Myometrial cell (primary cell): ENCODE measurements around the genes ZFAND5 and CARNMT1.

- RAMPAGE, long total RNA, result no peak
Observed at GRCh38 chr9:72361257-72361855, 3.7 kb downstream of the ZFAND5 start.

DNA sequence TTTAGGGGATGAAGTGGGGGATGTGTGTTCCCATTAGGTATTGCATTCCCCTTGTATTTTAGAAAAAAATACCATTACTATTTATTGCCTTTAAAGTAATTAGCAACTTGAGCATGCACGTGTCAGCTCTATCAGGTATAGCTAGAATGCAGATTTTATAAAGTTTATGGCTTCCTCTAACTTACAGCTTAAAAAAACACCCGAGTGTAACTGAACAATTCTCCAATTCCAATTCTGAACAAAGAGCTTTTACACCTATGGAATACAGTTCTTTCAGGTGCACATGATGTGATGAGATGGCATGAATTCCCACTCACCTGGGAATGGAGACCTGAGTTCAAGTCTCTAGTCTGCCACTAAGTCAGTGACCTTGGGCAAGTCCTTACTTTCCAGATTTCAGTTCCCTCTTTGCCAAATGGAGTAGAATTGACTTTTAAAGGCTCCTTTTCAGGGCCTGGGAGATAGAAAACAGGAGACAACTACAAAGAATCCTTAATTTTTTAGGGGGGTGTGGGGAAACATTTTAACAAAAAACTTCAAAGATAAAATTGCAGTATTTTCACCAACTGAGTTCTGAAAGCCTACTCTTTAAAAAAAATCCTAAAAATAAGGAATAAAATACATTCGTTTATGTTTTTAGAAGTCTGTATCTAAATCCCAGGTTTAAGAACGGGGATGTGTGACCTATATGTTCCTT lies 1.7 kb downstream of the ZFAND5 start:
- RAMPAGE, long total RNA, result no peak

- RAMPAGE, long total RNA, result no peak
Observed at GRCh38 chr9:72365066-72365548, at the start of gene ZFAND5. ZFAND5 (minus strand) TSS chr9:72365208.

DNA sequence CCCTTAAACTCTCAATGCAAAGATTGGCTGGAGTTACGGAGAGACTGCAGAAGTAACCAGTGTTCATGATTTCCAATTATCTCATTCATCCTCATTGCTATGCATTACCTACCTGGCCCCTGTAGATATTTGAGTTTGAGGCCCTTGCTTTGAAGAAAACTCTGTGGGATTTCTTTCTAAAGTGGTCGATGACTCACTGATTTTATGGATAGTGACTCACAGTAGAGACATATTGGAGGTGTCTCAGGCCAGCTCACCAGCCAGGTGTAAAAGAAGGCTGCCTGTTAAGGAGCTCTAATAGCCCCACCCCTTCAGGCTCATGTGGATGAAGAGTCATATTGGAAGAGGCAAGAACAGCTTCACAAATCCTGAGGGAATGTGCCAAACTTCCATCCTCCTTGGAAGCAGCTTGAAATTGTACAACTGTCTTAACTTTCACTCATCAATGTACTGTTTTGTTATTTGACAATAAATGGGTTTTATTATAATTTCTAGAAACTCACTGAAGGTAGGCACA lies 44.4 kb upstream of the TMC1 start:
- RAMPAGE, long total RNA, result no peak

- RAMPAGE, long total RNA, result no peak
Observed at GRCh38 chr9:72557693-72558193, 36.3 kb downstream of the TMC1 start.

- RAMPAGE, long total RNA, result no peak
Observed at GRCh38 chr9:72586681-72587090, 65.3 kb downstream of the TMC1 start.

DNA sequence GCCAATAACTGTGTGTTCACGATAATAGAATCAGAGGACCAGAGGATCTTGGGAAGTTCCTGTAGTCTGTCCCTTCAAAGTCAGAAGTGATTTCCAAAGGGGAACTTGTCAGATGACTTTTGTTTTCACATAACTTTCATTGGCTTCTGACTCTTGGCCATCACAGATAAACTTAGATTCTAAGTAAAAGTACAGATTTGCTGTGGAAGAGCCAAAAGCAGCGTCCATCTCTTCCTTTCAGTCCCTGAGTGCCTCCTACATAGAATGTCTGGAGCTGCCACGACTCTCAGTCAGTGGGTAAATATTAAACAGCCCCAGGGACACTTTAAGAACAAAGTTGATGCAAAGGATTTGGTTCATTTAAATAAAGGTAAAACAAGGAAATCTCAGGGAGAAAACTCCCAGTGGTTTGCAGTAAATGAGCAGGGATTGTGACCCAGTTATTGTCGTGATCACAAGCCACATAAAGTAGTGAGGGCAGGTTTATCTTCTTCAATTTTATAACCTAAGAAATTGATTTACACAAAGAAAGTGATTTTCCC lies 125.3 kb downstream of the ALDH1A1 start:
- RAMPAGE, long total RNA, result no peak

GRCh38 chr9:72950912-72951389 lies 1.9 kb downstream of the ALDH1A1 start:
- RAMPAGE, long total RNA, result no peak

DNA sequence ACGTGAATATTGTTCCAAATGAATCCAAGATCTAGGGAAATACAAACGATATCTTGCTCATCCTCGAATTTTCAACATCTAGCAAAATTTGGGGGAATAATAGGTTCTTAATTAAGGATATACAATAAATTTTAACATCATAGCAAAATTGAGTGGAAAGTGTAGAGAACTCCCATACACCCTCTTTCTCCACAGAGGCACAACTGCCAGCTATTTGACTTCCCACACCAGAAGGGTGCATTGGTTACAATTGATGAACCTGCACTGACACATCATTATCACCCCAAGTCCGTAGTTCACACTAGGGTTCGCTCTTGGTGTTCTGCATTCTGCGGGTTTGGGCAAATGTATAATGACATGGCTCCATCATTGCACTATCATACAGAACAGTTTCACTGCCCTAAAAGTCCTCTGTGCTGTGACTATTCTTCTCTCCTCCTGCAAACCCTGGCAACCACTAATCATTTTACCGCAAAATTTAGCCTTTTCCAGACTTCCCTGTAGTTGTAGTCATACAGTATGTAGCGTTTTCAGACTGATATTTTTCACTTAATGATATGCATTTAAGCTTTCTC lies 45.8 kb upstream of the ALDH1A1 start:
- RAMPAGE, long total RNA, result no peak

DNA sequence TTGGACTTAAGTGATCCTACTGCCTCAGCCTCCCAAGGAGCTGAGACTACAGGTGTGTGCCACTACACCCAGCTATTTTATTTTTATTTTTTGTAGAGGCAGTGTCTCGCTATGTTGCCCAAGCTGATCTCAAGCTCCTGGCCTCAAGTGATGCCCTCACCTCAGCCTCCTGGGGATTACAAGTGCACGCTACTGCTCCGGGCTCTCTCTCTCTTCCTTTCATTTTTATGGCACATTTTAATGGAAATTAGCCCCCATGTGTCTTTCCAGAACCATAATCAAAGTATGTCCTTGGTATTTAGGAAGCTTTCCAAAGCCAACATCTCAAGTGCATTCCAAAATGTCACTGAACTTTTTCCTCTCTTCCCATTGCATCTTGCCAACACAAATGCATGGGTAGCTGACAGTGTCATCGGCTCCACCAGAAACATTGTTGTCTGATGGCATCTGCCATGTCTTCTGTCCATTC lies 90.6 kb upstream of the ANXA1 start:
- RAMPAGE, long total RNA, result no peak

- RAMPAGE, long total RNA, result no peak
Observed at GRCh38 chr9:73083387-73084010, 68.2 kb upstream of the ANXA1 start.

DNA sequence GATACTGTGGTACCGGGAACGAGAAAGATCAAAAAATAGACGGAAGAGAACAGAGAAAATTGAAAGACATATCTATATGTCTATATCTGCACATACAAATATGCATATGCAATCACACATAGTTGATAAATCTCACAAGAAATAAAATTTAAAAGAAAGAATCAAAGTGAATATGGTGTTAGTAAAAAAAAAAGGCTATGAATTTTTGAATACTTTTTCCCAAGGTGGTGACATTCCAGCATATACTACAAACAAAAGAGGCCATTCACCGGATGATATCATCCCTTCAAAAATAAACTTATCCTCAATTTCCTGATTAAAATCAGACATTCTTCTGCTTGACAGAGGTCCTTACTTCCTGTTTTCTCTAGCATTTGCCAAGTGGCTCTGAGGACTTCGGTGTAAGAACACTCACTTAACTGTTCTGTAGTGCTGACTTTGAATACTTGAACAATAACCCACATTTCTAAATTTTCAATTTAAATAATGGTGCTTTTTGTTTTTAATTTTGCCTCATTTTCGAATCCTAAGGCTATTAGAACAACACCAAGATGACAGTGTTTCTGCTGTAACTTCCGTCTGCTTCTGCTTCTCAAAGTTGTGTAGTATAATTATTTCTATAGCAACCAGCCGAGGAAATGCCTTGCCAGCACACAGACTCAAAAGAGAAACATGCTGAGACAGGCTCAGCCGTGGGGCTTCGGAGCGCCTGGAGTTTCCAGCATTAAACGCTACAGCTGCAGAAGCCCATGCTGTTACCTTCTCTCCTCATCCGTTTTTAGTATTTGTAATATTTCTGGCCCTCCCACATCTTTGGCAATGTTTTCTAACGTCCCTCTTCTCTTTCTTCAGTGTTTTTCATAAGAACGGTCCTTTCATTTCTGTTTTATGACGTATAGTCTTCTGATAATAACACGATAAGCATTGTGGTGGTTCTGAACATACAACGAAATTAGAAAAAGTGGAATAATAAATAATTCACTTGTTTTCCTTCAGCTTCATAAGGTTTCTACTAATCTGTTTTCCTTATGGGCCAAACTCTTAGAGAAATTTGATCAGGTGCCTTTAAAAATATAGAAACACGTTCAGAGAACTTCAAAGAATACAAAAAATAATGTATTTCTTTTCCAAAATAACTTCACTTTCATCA lies 19.5 kb upstream of the ANXA1 start:
- RAMPAGE, long total RNA, result no peak

DNA sequence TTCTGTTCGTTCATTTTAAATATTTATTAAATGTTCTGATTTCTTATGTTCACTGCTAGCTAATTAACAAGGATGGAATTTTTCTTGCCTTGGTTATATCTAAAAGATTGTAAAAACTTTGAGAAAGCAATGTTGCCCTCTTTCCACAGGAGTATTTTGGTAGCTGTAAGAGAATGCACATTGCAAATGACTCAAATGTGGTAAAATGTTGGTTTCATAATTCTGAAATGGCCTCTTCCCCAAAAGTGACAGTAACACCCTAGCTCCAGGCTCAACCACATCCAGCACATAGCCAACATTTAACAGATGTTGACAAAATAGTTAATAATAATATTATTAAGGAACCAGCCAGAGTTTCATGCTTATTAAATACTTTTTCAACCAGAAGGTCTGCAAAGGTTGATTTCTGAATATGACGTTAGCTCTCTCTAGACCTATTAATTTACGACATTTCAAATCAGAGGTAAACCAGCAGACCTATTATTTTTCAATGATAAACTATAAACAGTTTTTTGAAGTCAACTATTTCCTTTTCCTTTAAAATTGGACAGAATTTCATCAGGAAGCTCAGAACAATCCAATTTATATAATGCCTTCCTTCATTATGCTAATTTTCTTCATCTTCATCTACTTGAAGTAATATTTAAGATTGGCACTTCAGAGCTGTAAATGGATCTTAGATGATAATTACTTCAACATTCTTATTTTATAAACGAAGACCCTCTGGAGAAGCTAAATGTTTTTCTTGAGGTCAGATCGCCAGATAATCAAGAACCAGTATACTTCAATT lies 1.4 kb downstream of the ANXA1 start:
- RAMPAGE, long total RNA, result no peak

DNA sequence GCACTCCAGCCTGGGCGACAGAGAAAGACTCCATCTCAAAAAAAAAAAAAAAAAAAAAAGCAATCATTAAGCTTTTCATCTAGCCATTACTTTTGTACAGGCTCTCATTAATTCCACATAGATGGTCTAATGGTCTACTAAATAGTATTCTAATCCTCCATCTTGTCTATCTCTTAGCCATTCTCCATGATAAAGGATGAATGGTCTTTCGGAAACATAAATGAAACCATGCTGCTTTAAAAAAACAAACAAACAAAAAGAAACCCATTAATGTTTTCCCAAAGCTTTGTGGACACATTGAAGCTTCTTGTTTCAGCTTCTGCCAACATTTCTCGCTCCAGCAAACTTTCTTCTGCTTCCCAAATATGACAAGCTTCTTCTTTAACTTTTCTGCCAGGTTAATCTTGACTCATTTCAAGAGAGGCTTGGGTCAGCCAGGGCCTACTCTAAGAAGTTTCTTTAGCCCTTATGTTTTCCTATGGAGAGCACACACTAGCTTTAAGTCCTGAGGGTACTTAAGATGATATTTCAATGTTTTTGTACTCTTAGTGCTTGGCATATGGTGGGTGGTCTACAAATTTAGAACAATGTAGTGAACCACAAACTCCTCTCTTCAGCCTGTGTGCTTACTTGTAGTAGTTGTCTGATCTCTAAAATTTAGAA lies 6.1 kb downstream of the ANXA1 start:
- RAMPAGE, long total RNA, result no peak

GRCh38 chr9:73366605-73367096 lies 215.0 kb downstream of the ANXA1 start:
- RAMPAGE, long total RNA, result no peak

- RAMPAGE, long total RNA, result no peak
Observed at GRCh38 chr9:73893123-73893596, 604.0 kb upstream of the RORB start.

- RAMPAGE, long total RNA, result no peak
Observed at GRCh38 chr9:74087700-74088454, 409.3 kb upstream of the RORB start.

GRCh38 chr9:75027994-75028882 lies at the start of gene CARNMT1:
CARNMT1 (minus strand) TSS chr9:75028293.
- RAMPAGE, long total RNA, result no peak

- RAMPAGE, long total RNA, result no peak
Observed at GRCh38 chr9:75083232-75083740, 4.7 kb downstream of the NMRK1 start.

DNA sequence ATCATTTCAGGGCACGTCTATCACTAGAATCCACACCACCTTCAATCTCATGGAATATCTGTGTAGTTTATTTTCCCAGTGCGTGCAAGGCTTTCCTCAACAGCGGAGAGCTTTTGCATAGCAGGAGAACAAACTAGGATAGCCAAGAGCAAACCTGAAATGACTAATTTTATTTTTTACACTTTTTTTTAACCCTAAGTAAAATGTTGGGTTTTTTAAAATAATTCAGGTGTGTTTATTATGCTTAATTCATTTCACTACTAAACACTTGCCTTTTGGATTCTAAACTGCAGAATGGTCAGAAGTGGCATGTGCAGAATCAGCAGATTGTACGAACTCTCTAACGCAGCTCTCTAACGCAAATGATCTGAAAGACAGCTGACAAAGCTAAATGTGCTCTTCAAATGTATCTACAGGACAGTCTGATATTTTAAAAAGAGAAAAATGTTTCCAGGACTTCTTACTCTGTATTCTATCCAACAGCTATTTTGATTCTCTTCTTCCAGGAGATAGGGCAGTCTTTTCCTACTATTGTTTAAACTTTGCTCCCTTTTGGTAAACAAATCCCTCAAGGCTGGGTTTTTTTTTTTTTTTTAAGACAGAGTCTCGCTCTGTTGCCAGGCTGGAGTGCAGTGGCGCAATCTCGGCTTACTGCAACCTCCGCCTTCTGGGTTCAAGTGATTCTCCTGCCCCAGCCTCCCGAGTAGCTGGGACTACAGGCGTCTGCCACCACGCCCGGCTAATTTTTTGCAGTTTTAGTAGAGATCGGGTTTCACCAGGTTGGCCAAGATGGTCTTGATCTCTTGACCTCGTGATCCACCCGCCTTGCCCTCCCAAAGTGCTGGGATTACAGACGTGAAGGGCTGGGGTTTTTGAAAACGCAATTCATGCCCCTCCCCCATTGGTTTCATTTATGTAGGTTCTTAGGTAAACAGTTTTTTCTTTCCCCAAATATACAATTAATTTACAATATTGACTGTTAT lies 1.3 kb downstream of the NMRK1 start:
- RAMPAGE, long total RNA, result no peak